Penis (tissue), 1 donor: ENCODE data around the genes PCDHB10, PCDHGA9, PCDHGB6 and DELE1.

- PRO-cap = no peak
Observed at GRCh38 chr5:141051462-141051790, 252 bp downstream of the PCDHB1 start.

GRCh38 chr5:141191987-141192759 is at the start of gene PCDHB10:
Gene PCDHB10, plus strand, starts transcription at chr5:141192353.
- PRO-cap = no peak

GRCh38 chr5:141319374-141319834 is 1.2 kb downstream of the TAF7 start:
- PRO-cap = no peak

- PRO-cap = no peak
Observed at GRCh38 chr5:141402625-141403426, at the start of gene PCDHGA9. Gene PCDHGA9, plus strand, starts transcription at chr5:141402778.

DNA sequence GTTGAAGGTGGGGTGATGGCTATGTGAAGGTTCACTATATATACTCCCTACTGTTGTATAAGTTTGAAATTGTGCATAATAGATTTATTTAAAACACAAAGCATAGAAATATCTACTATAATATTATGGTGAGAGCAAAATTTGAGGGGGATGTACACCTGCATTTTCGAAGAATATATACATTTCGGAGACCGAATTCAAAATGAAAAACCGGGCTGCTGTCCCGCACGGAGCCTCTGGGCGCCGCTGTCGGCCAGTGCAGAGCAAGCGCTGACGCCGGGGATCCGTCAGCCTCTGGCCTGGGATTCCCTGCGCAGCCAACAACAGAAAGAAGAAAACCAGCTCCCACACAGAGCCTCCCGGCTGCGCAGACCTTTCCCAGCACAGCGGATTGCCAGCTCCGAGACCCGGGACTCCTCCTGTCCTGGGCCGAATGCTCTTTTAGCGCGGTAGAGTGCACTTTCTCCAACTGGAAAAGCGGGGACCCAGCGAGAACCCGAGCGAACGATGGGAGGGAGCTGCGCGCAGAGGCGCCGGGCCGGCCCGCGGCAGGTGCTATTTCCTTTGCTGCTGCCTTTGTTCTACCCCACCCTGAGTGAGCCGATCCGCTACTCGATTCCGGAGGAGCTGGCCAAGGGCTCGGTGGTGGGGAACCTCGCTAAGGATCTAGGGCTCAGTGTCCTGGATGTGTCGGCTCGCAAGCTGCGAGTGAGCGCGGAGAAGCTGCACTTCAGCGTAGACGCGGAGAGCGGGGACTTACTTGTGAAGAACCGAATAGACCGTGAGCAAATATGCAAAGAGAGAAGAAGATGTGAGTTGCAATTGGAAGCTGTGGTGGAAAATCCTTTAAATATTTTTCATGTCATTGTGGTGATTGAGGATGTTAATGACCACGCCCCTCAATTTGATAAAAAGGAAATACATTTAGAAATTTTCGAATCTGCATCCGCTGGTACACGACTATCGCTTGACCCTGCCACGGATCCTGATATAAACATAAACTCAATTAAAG is at the start of gene PCDHGB6:
PCDHGB6 (plus strand) TSS at position 326 of the 1,012 bp plus-strand sequence.
- PRO-cap = no peak

- PRO-cap = no peak
Observed at GRCh38 chr5:141420665-141420943, 247 bp upstream of the PCDHGA11 start.

DNA sequence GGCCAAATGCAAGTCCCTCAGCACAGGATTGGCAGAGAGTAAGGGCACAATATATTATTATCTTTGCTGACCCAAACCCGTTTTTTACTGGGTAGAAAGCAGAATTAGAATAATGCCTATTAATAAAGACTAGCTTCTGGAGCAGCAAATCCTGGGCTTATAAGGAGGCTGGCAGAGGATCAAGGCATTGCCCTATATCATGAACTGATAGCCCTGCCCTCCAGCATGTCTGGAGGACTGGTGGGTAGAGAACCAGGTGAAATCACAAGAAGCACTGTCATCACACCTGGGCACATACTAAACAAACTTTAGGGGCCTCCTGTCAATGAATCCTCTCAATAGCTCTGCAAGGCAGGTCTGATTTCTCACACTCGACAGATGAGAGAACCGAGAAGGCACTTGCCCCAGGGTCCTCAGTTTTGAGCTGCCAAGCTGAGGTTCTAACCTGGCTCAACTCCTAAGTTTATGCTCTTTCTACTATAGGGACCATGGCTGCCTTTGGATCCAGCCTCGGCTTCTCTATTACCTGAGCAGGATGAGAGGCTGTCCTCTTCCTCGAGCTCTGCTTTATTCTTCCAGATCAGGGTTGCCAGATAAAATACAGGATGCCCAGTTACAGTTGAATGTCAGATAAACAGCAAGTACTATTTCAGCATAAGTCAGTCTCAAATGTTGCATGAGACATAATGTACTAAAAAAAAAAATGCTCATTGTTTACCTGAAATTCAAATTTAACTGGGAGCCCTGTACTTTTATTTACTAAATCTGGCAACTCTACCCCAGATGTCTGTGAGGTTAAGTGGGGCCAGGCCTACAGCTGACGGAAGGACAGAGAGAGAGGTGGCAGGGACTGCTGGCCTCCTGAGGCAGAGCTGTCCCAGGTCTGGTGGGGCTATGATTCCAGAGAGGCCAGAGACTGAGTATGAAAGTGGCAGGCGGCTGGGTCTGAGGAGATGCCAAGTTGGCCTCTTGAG is 18.0 kb downstream of the PCDHGC5 start:
- PRO-cap = no peak

DNA sequence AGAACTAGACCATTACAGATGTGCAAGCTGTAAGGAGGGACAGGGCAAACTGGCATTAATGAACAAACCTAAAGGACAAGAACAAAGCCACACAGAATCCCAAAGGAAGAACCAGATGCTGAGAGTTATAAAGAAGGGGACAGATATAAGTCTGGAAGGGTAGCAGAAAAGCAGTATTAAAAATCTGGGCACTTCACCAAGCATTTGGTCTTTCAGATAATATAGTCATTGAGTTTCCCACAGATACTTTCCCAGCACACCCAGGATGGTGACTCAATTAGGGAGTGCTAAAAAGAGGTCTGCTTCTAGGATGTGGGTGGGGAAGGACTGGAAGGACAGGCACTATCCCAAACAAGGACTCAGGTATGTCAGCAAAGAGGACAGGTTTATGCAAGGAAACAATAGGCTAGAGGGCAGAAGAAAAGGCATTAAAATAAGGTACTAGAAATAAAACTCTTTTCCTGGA is 59.4 kb downstream of the DIAPH1 start:
- PRO-cap = no peak

DNA sequence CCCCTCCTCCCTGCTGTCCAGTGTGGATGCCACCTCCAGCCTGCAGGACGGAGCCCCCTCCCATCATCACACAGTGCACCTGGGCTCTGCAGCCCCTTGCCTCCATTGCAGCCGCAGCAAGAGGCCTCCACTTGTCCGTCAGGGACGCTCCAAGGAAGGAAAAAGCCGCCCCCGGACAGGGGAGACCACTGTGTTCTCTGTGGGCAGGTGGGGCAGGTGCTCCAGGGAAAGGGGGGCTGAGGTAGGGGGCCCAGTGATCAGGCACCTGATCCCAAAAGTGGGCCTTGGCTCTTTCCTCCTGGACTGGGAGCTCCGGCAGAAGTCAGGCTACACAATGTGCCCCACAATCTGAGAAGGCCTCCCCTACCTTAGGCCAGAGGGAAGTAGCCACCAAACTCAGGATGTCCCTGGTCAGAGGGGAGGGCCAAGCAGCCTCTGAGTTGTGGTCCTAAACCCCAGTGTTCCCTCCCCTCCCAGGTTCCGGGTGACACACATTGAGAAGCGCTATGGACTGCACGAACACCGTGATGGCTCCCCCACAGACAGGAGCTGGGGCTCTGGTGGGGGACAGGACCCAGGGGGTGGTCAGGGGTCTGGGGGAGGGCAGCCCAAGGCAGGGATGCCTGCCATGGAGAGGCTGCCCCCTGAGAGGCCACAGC is 2.8 kb downstream of the RELL2 start:
- PRO-cap = no peak

DNA sequence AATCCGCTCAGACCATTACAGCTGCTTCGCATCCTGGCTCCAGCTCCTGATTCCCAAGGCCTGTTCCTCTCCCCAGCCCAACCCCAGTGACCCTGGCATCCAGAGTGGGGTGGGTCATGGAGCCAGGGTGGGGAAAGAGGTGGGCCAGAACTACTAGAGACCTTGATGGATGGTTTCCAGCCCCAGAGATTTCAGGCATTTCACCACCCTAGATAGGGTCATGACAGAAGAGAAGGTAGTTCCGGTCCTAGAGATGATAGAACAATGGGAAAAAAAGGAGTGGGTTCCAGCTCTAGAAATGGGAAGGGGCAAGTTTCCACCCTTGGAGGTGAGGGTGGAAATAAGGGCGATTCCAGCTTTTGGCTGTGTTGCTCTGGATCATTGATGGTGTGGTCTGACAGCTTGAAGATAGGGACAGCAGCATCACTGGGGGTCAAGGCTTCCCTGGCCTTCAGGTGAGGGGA is 4.3 kb downstream of the RELL2 start:
- PRO-cap = no peak

DNA sequence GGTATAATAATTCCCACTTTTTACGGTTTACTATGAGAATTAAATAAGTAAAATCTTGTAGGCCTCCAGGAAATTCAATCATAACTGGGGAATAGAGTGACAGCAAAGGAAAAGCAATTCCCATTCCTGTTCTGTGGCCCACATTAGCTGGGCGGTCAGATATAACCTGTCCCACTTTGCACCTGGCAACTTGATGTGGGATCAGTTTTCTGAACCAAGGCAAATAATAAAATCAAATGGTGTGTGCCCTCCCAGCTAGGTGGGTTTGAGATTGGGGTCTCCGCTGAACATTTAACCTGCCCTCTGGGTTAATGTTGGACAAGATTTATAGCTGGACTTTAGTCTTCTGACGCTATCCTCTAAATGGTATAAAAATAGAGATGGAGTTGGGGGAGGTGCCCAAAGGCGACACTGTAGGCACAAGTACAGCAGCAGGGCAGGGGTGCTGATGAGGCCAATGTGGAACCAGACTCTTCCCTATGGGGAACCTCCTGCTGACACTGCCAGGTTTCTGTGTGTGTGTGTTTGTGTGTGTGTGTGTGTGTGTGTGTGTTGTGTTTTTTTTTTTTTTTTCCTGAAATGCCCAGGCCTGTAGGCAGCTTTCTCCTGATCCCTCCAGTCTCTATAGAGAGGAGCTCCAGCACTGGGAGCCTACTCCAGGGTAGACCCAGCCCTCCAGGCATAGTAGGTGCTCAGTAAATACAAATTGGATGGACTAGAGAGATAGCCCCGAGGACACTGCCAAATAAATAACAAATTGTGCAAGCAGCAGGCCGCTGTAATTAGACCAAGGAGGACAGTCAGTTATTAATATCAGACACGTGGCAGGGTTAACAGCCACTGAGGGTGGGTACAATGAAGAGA is 37.9 kb downstream of the PCDH1 start:
- PRO-cap = no peak

- PRO-cap = no peak
Observed at GRCh38 chr5:141851642-141852560, 26.3 kb downstream of the PCDH1 start.

- PRO-cap = no peak
Observed at GRCh38 chr5:141870342-141870738, 7.9 kb downstream of the PCDH1 start.

DNA sequence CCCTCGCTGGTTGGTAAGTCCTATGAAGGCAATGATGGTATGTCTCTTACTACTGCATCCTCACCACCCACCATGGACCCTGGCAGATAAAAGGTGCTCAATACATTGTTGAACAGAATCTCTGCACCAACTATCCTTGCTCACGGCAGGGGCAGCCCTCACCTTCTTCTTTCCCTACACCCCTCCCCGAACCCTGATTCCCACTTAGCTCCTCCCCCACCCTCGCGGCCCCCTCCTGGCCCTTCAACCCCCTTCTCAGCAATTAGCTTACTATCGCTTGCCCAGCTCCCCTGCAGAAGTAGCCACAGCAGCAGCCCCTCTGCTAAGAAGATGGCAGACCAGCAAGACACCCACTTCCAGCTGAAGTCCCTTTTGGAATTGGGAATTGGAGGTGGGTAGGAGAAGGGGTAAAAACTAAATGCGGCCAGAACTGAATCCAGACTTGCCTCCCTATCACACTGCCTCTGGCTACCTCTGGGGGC is 2.9 kb downstream of the PCDH1 start:
- PRO-cap = no peak

GRCh38 chr5:141923194-141924516 is at the start of gene DELE1:
Gene DELE1, plus strand, starts transcription at chr5:141923871.
- PRO-cap = bidirectional peak, plus-strand start at chr5:141923843, minus-strand start at chr5:141923756; bidirectional peak, plus-strand start at chr5:141924015, minus-strand start at chr5:141924023

- PRO-cap = no peak
Observed at GRCh38 chr5:142053345-142054132, 40.7 kb upstream of the GNPDA1 start.

- PRO-cap = no peak
Observed at GRCh38 chr5:142088073-142088684, 20.4 kb upstream of the NDFIP1 start.

DNA sequence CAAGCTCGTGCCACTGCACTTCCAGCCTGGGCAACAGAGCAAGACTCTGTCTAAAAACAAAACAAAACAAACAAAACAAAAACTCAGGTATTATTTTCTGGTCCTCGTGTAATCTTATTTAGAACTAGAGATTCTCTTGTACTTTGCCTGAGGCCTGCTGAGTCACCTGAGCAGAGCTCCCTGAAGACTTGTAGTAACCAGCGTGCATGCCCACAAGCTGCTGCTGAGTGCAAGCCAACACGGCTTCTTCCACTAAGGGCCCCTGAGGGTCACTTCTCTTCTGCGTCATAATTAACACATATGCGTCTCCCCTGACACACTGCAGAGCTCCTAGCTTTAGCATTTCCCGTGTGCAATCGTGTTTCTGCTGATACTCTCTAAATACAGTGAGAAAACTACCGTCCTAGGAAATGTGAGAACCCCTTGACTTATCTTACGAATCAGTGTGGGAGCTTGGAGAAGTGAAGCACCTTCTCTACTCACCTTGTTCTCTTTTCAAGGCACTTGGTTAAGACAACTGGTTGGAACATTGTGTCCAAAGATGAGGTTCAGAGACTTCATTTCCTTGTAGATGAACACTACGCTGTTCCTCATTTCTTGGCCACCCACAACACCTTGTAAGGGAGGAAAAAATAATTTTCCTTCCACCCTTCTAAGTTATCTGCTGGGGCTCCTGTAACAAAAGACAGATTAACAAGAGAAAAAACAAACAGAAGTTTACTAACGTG is 10.8 kb upstream of the NDFIP1 start:
- PRO-cap = no peak

- PRO-cap = no peak
Observed at GRCh38 chr5:142130134-142130405, 21.5 kb downstream of the NDFIP1 start.

GRCh38 chr5:142192717-142193289 is 84.2 kb downstream of the NDFIP1 start:
- PRO-cap = no peak